Uterus (tissue), 7 donors: Measurements from ENCODE around the gene ZNF554.

GRCh38 chr19:2766807-2767073, 16.3 kb downstream of the SGTA start:
- PRO-cap, 4 experiments: no peak in any of the 4 experiments
- RAMPAGE, long total RNA, 2 experiments: no peak in any of the 2 experiments
- RRBS: no CpG with 5 or more reads among the region's 11 CpGs

DNA sequence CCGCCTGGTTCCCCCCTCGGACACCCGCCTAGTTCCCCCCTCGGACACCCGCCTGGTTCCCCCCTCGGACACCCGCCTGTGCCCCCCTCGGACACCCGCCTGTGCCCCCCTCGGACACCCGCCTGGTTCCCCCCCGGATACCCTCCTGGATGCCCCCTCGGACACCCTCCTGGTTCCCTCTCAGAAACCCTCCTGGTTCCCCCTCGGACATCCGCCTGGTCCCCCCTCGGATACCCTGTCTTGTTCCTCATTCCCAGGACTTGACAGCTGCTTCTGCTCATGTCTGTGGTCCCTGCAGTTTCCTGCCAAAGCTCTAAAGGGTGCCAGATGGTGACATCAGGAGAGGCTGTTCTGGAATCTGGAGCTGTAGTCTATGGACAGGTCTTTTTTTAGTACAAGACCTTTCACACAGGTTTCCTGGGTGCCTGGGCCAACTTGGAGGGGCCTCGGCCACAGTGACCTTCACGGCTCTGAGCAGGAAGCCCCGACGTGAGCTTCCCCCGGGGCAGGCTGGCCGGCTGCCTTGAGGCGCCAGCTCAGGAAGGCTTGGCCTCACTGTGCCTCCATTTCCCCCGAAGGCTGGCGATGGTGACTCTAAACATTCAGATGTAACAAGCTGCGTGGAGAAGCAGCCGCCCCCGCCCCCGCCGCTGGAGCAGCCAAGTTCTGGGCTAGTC, 13.0 kb downstream of the SGTA start:
- PRO-cap, 4 experiments: no peak in any of the 4 experiments
- RAMPAGE, long total RNA, 2 experiments: no peak in any of the 2 experiments
- RRBS: no CpG with 5 or more reads among the region's 30 CpGs

GRCh38 chr19:2790610-2791417, 5.5 kb downstream of the THOP1 start:
- PRO-cap, 4 experiments: no peak in any of the 4 experiments
- RAMPAGE, long total RNA, 2 experiments: no peak in any of the 2 experiments
- RRBS: 84% methylated on average over 7 of the region's 32 CpGs

- PRO-cap, 4 experiments: peak in 4 of 4 experiments; most common plus-strand start chr19:2819886 (in 4); most common minus-strand start chr19:2819709 (in 2)
- RAMPAGE, long total RNA, 2 experiments: no peak in any of the 2 experiments
- RRBS: 2% methylated on average over 40 of the region's 93 CpGs
Observed at GRCh38 chr19:2819538-2820461, at the start of gene ZNF554. Gene ZNF554 (plus strand): TSS chr19:2819868.

DNA sequence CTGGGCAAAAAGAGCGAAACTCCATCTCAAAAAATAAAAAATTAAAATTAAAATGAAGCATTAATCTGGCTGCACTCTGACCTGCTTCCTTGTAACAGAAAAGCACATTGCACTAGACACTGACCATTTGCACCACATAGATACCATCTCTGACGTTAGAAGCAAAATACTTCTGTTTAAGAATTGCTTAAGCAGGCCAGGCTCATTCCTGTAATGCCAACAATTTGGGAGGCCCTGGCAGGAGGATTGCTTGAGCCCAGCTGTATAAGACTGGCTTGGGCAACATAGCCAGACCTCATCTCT, 7.3 kb upstream of the TLE6 start:
- PRO-cap, 4 experiments: peak in 1 of 4 experiments; most common minus-strand start position 91 of the sequence (in 1)
- RAMPAGE, long total RNA, 2 experiments: no peak in any of the 2 experiments
- RRBS: no CpG with 5 or more reads among the region's 2 CpGs

DNA sequence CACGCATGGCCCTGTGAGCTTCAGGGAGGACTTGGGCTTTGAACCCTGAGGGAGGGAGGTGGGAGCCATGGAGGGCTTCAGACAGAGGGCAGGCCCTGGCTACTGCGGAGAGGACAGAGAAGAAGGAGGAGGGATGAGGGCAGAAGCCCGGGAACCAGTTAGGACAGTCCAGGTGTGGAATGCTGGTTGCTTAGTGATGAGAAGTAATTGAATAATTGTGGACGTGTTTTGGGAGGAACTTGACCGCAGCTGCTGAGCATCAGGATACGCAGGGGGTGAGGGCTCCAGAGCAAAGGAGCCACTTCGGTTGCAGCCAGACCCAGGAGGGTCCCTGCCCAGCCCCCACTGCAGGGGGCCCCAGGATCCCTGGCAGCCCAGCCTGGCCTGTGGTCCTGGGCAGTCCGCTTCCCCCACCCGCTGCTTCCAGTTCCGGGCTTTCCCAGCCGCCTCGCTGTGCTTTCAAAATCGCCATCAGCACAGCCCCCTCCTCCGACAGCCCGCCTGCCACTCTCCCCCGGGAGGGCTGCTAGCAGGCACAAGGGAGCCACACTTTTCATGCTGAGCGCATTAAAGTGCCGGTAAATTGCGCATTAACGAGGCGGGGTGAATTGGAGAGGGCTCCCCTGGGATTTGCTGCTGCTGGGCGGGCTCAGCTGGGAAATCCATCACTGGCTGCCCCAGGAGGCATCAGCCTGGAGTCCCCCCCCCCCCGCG, 6.4 kb downstream of the TLE6 start:
- PRO-cap, 4 experiments: peak in 2 of 4 experiments; most common plus-strand start position 507 of the sequence (in 2); most common minus-strand start position 115 of the sequence (in 1)
- RAMPAGE, long total RNA, 2 experiments: no peak in any of the 2 experiments
- RRBS: 2% methylated on average over 8 of the region's 24 CpGs

DNA sequence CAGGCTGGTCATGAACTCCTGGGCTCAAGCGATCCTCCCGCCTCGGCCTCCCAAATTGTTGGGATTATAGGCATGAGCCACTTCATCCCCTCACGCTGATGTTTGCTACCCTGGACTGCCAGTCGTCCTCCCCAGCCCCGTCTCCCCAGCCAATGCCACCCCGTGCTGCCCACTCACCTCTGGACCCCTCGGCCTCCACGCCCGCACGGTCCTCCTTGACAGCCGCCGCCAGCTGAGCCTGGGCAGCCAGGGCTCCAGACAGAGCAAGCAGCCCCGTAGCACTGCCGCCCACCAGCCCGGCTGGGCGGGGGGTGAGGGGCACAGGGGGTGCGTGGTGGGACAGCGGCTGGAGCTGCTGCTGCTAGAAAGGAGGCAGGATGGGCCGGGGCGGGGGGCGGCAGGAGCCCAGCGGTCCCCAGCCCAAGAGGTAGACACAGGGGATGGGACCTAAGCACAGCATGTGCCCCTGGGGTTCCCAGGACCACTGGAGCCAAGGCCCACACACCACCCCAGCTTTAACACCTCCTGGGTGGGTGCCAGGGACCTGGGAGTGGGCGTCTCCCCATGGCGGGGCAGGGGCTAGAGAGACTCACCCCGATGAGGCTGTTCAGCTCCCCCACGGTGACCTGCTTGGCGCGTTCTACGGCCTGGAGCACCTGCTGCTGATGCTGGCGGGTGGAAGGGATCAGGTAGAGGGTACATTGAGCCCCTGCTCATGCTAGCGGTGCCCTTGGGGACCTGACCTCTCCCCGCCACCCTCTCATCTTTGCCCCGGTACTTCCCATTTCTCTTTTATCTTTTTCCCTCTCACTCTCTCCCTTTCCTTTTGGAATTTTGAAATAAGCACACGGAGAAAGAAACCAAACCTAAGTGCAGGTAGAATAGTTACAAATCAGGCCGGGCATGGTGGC, 9.7 kb downstream of the TLE2 start:
- PRO-cap, 4 experiments: no peak in any of the 4 experiments
- RAMPAGE, long total RNA, 2 experiments: start-site peak on the minus strand in 1 of 2 experiments, centred at position 423 of the sequence, 57 reads per replicate
- RRBS: 83% methylated on average over 1 of the region's 36 CpGs

GRCh38 chr19:3054941-3055579, 7.2 kb downstream of the TLE5 start:
- PRO-cap, 4 experiments: no peak in any of the 4 experiments
- RAMPAGE, long total RNA, 2 experiments: no peak in any of the 2 experiments
- RRBS: no CpG with 5 or more reads among the region's 17 CpGs

GRCh38 chr19:3118635-3119436, 17.0 kb upstream of the GNA15 start:
- PRO-cap, 4 experiments: no peak in any of the 4 experiments
- RAMPAGE, long total RNA, 2 experiments: start-site peak on the plus strand in 1 of 2 experiments, at chr19:3118444-3119324 at its widest, 16 reads per replicate
- RRBS: 80% methylated on average over 4 of the region's 38 CpGs

DNA sequence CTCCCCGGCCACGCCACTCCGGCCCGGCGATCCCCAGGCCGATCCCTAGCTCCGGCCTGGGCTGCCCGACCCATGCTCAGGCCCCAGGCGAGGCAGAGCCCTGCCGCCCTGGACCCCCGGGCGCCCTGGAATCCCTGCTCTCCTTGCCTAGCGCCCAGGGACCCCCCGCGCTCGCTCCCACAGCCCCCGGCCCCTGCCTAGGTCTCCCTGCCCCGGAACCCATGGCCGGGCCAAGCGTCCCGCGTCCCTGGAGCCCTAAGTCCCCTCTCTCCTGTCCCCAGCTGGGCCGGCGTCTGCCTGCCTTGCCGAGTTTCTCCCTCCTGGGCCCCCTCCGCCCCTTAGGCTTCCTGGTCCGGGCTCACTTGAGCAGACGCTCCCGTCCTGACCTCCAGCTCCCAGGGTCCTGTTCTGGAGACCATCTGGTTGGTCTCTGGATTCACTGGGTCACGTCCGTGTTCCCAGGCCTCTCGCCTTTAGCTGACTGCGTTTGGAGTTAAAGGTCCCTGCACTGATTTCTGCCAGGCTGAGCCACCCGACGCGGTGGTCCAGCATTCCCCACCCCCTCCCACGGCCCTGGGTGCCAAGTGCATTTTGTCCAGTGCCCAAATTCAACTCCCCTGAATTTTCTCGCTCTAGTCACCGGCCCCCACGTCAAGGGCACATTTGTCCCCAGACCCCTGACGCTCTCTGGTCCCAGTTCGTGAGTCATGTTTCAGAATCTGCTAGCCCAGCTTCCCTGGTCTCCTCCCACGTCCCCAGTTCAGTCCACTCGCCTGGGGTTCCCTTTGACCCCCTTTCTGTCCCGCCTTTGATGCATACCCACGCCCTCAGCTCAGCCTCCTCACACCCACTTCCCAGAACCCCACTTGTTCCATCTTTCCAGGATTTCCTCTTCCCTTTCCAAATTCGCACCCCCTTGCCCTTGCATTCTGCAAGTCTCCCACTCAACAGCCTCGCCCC, 801 bp downstream of the NCLN start:
- PRO-cap, 4 experiments: no peak in any of the 4 experiments
- RAMPAGE, long total RNA, 2 experiments: no peak in any of the 2 experiments
- RRBS: 2% methylated on average over 20 of the region's 48 CpGs

- PRO-cap, 4 experiments: peak in 3 of 4 experiments; most common plus-strand start chr19:3344451 (in 1); most common minus-strand start chr19:3344231 (in 2)
- RAMPAGE, long total RNA, 2 experiments: no peak in any of the 2 experiments
- RRBS: 26% methylated on average over 8 of the region's 21 CpGs
Observed at GRCh38 chr19:3343882-3344649, 22.3 kb upstream of the NFIC start.

- PRO-cap, 4 experiments: peak in 3 of 4 experiments; most common plus-strand start chr19:3346856 (in 2); most common minus-strand start chr19:3346792 (in 2)
- RAMPAGE, long total RNA, 2 experiments: no peak in any of the 2 experiments
- RRBS: 8% methylated on average over 6 of the region's 24 CpGs
Observed at GRCh38 chr19:3346653-3347408, 19.6 kb upstream of the NFIC start.

- PRO-cap, 4 experiments: peak in 4 of 4 experiments; most common plus-strand start chr19:3370563 (in 2); most common minus-strand start chr19:3370399 (in 4)
- RAMPAGE, long total RNA, 2 experiments: no peak in any of the 2 experiments
- RRBS: no CpG with 5 or more reads among the region's 30 CpGs
Observed at GRCh38 chr19:3370114-3371064, 4.0 kb downstream of the NFIC start.

DNA sequence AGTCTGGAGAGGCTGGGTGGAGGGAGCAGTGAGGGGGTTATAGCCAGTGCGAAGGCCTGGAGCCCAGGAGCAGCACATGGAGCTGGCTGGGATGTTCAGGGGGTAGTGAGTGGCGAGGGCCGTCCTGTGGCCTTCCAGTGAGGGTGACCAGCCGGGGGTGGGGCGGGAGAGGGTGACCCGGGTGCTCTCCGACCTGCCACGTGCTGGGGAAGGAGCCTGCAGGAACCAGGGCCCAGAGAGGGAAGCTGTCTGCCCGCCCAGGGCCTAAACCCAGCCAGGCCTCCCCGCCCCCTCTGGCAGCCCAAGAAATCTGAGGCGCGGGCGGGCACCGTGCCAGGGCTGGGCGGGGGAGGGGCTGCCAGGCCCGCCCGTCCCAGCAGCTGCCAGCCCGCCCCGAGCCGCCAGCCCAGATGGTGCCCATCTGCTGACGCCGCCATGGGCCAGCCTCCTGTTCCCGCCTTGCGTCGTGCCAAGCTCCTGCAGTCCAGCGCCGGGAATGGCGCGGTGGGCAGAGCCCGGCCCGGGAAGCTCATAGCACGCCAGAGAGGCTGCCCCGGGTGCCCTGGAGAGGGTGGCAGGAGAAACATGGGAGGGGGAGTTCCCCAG, 21.4 kb downstream of the NFIC start:
- PRO-cap, 4 experiments: peak in 3 of 4 experiments; most common plus-strand start position 482 of the sequence (in 2); most common minus-strand start position 240 of the sequence (in 2)
- RAMPAGE, long total RNA, 2 experiments: no peak in any of the 2 experiments
- RRBS: no CpG with 5 or more reads among the region's 33 CpGs

DNA sequence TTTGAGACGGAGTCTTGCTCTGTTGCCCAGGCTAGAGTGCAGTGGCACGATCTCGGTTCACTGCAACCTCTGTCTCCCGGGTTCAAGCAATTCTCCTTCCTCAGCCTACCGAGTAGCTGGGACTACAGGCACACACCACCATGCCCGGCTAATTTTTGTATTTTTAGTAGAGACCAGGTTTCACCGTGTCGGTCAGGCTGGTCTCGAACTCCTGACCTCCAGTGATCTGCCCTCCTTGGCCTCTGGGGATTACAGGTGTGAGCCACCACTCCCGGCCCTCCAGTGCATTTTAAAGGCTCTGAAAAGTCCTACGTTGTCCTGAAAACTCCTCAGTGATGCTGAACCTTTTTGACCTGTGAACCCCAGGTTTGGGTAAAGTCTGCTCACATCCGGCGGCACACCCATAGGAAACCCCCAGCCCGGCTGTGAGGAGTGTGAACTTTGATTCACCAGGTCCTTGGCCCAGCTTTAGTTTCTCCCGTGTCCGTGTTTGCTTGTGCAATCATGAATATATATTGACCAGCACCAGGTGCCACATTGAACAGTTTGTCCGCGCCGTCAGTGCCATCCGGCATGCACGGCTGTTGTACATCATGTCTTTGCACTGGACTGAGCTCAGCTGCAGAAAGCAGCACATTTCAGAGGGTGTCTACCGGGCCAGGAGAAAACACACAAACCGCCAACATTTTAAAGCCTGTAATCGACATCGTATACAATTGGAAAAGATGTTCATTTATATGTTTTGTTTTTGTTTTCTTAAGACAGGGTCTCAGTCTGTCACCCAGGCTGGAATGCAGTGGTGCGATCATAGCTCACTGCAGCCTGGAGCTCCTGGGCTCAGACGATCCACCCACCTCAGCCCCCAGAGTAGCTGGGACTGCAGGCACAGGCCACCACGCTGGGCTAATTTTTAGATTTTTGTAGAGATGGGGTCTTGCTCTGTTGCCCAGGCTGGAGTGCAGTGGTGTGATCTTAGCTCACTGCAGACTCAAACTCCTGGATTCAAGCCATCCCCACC, 45.3 kb downstream of the NFIC start:
- PRO-cap, 4 experiments: no peak in any of the 4 experiments
- RAMPAGE, long total RNA, 2 experiments: no peak in any of the 2 experiments
- RRBS: 54% methylated on average over 3 of the region's 28 CpGs

- PRO-cap, 4 experiments: no peak in any of the 4 experiments
- RAMPAGE, long total RNA, 2 experiments: no peak in any of the 2 experiments
- RRBS: 63% methylated on average over 7 of the region's 25 CpGs
Observed at GRCh38 chr19:3453987-3454744, 26.2 kb downstream of the SMIM24 start.

GRCh38 chr19:3460082-3460485, 20.2 kb downstream of the SMIM24 start:
- PRO-cap, 4 experiments: no peak in any of the 4 experiments
- RAMPAGE, long total RNA, 2 experiments: no peak in any of the 2 experiments
- RRBS: no CpG with 5 or more reads among the region's 10 CpGs

- PRO-cap, 4 experiments: no peak in any of the 4 experiments
- RAMPAGE, long total RNA, 2 experiments: no peak in any of the 2 experiments
- RRBS: 28% methylated on average over 5 of the region's 18 CpGs
Observed at GRCh38 chr19:3464878-3465676, 15.2 kb downstream of the SMIM24 start.

DNA sequence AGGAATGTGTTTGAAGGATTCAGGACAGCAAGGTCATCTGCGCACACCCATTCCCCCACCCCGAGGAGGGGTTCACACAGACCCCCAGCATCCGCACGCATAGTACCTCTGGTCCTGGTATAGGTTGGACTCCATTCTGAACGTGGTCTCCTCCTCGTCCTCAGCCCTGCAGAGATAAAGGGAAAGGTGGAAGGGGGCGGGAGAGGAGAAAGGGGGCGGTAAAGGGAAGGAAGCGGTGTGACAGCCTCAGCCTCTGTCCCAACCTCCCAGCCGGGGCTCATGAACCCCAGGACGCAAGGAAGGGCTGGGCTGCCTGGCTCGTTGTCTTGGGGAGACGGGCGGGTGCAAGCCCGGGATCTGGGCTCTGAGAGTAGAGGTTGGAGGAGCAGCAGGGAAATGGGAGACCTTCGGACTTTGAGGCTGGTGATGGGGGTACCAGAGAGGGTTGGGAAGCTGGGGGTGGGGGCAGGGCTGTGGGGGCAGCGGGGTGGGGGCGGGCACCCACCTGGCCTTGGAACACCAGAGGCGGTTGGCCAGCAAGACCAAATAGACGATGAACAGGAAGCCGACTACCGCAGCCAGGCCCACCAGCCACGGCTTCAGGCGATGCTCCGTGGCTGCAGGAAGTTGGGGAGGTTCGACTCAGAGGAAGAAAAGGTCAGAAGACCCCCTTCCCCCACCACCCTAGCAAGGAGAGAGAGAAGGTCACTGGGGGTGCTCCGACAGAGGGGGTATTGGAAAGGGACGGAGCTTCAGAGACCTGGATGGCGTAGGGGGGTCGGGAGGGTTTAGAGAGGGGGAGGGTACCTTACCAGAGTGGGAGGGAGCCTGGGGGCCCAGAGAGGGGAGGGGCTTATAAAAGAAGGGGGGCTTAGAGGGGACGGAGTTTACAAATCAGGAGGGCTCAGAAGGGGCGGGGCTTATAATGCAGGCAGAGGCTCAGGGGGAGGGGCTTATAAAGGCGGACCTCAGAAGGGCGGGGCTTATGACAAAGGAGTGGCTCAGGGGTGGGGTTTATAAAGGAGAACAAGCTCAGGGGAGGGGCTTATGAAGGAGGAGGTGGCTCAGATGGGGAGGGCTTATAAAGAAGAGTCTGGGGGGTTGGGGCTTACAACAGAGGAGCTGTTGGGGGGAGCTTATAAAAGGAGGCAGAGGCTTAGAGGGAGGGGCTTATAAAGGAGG, 1.6 kb downstream of the SMIM24 start:
- PRO-cap, 4 experiments: no peak in any of the 4 experiments
- RAMPAGE, long total RNA, 2 experiments: no peak in any of the 2 experiments
- RRBS: 25% methylated on average over 6 of the region's 34 CpGs

GRCh38 chr19:3634508-3635184, 8.1 kb upstream of the CACTIN start:
- PRO-cap, 4 experiments: no peak in any of the 4 experiments
- RAMPAGE, long total RNA, 2 experiments: no peak in any of the 2 experiments
- RRBS: no CpG with 5 or more reads among the region's 21 CpGs